Metastatic Breast Carcinoma in the Ovary (tissue), 3 donors: ENCODE data around the gene IGF2BP1.

DNA sequence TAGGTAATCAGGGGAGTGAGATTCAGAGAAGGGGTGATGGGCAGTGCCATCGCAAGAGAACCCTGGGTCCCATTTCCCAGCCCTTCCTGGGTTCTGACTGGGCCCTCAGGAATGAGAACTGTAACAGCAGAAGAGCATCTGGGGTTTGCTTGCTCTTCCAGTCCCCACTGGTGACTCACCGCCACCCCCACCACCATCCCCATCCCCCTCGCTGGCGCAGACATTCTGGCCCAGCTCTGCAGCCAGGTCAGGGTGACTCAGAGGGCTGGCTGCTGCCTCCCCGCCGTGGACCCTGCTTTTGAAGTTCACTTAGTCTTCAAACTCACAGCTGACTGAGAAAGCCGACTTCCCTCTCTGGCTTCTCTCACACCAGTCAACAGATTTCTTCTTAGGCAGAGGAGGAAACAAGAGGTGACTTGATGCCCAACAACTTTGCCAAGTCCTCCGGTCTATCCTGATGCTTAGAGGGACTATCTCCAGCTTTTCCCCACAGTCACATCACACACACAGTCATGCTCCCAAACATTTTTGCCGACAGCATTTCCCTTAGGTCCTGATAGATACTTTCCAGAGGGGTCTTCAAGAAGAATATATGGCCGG, 4.0 kb upstream of the GIP start:
- PRO-cap, 3 experiments: no peak in any of the 3 experiments

DNA sequence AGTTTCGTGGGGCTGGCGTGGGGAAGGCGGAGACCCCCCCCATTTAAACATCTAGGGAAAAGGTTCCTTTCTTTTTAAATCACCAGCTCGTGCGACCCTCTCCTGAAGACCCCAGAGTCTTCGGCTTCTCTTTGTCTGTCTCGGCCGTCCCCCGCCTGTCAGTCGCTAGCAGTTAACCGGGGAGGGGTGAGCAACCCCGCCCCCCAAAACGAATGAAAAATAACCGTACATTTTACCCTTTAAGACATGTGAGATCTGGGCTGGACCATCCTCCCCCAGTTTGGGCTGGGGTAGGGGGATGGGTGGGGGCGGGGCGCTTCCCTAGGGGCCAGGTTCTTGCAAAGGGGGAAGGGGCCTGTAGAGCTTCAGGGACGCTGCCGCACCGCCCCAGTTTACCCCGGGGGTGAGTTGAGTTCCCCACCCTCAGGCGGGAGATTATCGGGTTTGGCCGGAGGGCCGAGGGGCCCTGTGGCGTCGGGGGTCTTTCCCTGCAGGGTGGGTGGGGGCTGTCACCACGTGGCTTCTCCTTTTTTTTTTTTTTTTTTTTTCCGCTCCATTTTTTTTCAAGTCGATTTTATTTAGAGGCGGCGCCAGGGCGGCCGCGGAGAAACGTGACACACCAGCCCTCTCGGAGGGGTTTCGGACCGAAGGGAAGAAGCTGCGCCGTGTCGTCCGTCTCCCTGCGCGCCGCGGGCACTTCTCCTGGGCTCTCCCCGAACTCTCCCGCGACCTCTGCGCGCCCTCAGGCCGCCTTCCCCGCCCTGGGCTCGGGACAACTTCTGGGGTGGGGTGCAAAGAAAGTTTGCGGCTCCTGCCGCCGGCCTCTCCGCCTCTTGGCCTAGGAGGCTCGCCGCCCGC, at the start of gene IGF2BP1:
IGF2BP1 (plus strand) TSS at position 550 of the 858 bp plus-strand sequence.
- PRO-cap, 3 experiments: no peak in any of the 3 experiments

DNA sequence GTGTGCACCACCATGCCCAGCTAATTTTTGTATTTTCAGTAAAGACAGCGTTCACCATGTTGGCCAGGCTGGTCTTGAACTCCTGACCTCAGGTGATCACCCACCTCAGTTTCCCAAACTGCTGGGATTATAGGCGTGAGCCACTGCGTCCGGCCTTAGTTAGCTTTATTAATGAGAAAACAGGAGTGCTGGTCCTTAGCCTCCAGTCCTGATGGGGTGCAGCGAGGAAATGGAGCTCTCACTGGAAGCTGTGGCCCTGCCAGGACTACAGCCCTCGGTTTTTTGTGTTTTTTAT, 28.8 kb upstream of the PHOSPHO1 start:
- PRO-cap, 3 experiments: no peak in any of the 3 experiments

DNA sequence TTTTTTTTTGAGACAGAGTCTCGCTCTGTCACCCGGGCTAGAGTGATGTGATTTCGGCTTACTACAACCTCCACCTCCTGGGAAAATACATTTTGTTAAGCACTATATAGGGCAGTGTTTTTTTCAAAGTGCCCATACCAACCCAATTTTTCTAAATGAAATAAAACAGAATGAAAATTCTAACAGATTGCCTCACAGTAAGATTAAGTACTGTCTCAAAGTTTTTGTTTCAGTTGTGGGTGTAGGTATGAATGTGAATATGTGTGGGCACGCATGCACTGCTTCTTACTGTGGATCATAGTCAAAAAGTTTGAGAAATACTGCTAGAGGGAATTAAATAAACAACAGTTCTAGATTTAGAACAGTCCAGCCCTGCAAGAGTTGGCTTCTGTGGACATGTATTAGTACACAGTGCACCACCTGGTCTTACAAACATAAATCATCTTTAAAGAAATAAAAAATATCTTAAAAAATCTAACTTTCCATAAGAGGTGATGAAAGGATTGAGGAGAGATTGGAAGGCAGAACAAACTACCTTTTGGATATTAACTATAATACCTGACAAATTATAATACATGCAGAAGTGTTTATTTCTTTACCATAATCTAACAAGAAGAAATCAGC, 8.5 kb downstream of the ZNF652 start:
- PRO-cap, 3 experiments: no peak in any of the 3 experiments

- PRO-cap, 3 experiments: no peak in any of the 3 experiments
These were observed 7.7 kb upstream of the ZNF652 start for GRCh38 chr17:49369737-49370261.

GRCh38 chr17:49408204-49408456, 6.6 kb downstream of the PHB1 start:
- PRO-cap, 3 experiments: no peak in any of the 3 experiments

DNA sequence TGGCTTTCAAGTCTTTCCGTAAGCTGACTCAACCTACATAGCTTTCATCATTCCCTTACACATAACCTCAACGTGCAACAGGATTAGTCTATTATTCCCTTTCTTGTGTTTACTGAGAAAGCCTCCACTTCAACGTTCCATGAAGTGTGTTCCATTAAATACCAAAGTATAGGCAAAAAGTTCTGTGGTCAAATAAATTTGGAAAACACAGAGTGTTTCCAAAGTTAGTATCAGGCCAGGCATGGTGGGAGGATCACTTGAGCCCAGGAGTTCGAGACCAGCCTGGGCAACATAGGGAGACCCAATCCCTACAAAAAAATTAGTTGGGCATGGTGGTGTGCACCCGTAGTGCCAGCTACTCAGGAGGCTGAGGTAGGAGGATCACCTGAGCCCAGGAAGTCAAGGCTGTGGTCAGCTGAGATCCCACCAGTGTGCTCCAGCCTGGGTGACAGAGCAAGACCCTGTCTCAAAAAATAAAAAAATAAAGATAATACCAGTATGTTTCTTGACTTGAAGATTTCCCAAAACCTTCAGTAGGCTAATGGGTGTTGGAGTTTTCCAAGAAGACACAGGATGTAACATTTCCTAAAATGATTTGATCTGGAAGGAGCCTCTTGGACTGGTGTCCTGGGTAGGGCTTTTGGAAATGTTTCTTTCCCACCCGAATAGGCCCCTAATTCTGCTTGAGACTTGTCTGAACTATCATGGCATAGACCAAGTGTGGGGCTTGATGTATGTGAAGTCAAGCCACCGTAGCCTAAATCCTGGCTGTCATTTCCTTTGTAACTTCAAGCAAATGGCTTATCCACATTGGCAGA, 13.1 kb downstream of the TAC4 start:
- PRO-cap, 3 experiments: no peak in any of the 3 experiments

DNA sequence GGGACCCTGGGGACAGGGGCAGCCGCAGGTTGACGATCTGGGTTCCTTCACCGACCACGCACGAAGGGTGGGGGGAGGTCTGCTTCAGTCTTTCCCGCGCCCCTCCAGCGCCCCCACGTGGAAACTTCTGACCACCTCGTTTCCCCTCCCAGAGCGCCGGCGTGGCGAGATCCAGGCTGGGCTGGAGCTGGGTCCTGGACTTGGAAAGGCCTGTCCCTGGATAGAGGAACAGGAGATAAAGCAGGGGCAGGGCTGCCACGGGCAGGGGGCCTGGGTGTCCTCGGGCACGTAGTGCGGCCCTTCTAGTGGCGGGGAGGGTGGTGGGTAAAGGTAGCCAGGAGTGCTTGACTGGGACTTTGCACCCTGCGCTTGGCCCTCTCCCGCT, 4.0 kb upstream of the TAC4 start:
- PRO-cap, 3 experiments: no peak in any of the 3 experiments

DNA sequence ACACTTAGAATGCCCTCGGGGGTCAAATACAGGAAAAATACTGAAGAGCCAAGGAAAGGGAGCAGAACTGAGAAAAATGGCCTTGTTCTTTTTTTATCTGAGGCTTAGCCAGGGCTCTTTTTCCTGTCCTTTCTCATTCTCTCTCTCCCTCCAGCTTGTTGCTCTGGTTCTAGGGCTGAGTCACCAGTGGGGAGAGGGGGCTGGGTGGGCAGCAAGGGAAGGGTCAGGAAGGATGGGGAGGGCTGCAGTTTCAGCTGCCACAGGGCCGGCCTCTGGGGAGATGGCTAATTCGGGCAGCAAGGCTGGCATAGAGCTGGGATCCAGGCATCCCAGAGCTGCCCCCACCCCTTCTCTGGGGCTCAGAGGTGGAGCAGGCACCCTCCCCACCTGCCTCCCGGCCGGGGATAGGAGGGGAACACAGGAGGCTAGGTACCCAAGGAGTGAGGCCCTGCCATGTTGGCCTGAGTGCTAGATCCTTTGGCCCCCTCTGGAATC, 3.9 kb downstream of the ITGA3 start:
- PRO-cap, 3 experiments: no peak in any of the 3 experiments

DNA sequence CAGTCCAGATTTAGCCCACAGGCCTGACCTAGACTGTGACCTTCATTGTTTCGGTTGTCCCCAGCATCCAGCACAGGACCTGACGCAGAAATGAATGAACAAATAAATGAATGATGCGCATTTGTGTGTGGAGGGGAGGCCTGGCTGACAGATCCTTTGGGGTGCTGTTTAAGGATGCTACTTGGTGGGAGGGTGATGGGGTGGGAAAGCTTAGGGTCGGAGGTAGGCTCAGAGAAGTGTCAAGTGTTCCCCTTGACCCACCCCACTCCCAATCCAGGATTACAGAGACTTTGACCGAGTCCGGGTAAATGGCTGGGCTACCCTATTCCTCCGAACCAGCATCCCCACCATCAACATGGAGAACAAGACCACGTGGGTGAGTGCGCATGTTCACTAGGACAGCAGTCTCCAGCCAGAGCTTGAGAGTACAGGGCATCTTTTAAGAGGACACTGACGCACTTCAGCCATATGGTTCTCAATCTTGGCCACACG, 14.1 kb upstream of the PDK2 start:
- PRO-cap, 3 experiments: no peak in any of the 3 experiments

DNA sequence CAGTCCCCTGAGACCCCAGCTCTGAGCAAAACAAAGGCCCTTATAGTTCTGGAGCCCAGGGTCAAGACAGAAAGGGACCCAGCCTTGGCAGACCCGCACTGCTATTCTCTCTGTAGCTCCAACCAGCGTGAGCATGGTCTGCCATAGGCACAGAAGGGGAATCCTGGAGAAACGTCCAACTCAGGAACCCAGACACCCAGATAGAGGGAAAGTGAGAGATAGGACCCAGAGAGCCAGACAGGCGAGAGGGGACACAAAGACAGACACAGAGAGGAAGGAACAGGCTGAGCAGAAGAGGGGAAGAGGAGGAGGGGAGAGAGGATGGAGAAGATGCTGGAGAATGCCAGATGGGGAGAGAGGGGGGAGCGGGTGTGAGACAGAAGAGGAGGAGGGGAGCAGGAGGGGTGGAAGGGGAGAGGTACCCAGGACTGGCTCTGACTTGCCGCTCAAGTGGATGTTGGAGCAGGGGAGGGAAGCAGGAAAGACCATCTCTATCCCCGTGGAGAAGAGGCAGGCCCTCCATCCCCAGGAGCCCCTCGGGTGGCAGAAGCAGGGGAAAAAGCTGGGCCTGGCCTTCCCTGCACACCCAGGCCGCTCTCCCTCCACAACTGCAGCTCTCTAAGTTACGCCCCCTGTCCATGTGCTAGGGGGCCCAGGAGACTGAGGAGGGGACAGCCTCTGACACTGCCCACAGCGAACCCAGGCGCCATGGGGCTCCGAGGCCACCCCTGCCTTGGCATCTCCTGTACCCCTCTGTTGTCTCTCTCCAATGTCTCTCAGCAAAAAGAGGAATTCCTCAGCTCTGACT, 4.9 kb downstream of the PPP1R9B start:
- PRO-cap, 3 experiments: no peak in any of the 3 experiments

DNA sequence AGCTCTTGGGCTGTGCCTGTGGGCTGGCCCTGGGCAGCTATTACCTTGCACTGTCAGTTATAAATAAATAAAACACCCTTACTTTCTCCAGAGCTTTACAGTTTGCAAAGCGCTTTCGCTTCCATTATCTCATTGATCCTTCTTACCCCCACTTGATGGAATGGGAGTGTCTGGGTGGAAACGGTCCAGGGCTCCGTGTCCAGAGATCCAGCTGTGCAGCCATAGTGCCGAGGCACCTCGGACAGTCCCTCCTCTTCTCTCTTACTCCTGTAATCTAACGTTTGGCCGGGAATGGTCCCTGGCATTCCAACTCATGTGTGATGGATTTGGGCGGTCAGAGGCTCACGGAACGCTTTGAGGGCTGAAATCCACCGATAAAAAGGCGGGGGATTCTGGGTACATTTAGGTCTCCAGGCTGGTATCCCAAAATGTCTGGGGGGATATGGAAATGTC, 4.9 kb upstream of the SGCA start:
- PRO-cap, 3 experiments: no peak in any of the 3 experiments

DNA sequence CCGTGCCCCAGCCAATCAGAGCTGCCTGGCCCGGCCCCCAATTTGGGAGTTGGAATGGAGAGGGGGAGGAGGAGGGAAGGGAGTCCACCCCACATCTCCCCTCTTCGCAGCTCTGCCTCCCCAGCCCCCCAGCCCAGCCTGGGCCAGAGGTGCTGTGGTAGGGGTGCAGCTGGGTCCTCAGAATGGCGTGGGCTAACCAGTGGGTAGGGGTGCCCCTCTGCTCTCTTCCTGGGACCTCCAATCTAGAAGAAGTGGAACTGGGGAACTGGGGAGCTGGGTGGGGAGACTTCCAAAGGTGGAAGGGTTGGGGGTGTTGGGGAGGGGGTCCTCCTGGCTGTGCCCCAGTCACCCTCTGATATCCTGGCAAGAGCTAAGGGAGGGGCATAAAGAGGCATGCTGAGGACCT, 290 bp upstream of the COL1A1 start:
- PRO-cap, 3 experiments: peak in 1 of 3 experiments; most common plus-strand start position 66 of the sequence (in 1)

GRCh38 chr17:50210114-50210765, 8.8 kb upstream of the COL1A1 start:
- PRO-cap, 3 experiments: peak in 2 of 3 experiments; most common plus-strand start chr17:50210613 (in 1); most common minus-strand start chr17:50210421 (in 1)

- PRO-cap, 3 experiments: no peak in any of the 3 experiments
These were observed 18.1 kb upstream of the COL1A1 start for GRCh38 chr17:50219565-50219937.

DNA sequence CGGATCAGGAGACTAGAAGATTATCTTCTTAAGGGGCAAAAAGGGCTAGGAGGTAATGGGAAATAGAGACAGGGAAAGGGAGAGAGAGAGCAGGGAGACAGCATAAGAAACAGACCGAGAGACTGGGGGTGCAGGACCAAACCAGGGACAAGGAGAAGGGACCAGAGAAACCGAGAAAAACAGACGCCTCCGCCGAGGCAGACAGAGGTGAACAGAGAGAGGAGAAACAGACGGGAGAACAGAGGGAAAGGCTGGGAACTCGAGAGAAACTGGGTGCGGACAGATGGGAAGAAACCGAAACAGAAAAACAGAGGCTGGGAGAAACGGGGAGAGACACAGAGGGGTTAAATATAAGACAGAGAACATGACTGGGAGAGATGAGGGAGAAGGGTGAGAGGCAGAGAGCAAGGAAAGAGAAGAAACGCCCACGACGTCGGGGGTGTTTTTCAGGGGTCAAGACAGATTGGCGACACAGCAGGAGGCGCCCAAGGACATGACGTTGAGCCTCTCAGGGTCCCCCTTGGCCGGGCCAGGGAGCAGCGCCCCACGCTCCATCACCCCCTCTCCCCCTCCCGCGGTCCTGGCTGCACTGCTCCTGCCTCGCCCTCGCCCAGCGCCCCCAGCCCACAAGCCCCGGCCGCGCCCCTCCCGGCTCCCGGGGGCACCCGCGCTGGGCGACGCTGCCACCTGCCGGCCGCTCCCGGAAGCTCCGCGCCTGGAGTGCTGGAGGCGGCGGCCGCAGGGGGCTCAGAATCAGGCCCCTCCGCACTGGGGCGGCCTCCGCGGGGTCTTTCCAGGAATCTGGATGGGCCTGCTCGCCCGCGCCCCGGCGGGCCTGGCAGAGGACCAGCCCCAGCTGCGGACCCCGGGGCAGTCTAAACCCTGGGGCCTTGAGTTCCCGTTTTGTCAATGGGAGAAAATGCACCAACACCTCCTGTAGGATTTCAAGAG, 1.4 kb upstream of the TMEM92 start:
- PRO-cap, 3 experiments: peak in 1 of 3 experiments; most common plus-strand start position 703 of the sequence (in 1); most common minus-strand start position 612 of the sequence (in 1)

- PRO-cap, 3 experiments: no peak in any of the 3 experiments
These were observed 5.8 kb downstream of the TMEM92 start for GRCh38 chr17:50279999-50280488.

DNA sequence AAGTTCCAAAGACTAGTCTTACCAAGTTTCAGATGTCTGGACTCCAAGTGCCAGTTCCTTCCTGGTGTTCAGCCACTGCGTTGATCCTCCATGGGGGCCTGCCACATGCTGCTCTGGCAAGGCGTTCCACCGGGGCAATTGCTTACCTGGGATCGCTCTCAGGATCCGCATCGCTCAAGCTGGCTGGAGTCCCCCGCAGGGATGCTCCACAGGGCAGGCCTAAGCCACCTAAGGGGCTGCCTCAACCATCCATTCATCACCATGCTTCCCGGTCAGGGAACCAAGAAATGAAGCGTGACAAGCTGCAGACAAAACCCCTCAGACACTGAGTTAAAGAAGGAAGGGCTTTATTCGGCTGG, 6.3 kb upstream of the ACSF2 start:
- PRO-cap, 3 experiments: no peak in any of the 3 experiments

GRCh38 chr17:50421188-50422246, 4.5 kb upstream of the ACSF2 start:
- PRO-cap, 3 experiments: no peak in any of the 3 experiments

GRCh38 chr17:50456757-50457370, 11.8 kb downstream of the CHAD start:
- PRO-cap, 3 experiments: no peak in any of the 3 experiments